ENCODE results near the genes SETD1A, AHSP, KRBOX5 and MYLK3.

DNA sequence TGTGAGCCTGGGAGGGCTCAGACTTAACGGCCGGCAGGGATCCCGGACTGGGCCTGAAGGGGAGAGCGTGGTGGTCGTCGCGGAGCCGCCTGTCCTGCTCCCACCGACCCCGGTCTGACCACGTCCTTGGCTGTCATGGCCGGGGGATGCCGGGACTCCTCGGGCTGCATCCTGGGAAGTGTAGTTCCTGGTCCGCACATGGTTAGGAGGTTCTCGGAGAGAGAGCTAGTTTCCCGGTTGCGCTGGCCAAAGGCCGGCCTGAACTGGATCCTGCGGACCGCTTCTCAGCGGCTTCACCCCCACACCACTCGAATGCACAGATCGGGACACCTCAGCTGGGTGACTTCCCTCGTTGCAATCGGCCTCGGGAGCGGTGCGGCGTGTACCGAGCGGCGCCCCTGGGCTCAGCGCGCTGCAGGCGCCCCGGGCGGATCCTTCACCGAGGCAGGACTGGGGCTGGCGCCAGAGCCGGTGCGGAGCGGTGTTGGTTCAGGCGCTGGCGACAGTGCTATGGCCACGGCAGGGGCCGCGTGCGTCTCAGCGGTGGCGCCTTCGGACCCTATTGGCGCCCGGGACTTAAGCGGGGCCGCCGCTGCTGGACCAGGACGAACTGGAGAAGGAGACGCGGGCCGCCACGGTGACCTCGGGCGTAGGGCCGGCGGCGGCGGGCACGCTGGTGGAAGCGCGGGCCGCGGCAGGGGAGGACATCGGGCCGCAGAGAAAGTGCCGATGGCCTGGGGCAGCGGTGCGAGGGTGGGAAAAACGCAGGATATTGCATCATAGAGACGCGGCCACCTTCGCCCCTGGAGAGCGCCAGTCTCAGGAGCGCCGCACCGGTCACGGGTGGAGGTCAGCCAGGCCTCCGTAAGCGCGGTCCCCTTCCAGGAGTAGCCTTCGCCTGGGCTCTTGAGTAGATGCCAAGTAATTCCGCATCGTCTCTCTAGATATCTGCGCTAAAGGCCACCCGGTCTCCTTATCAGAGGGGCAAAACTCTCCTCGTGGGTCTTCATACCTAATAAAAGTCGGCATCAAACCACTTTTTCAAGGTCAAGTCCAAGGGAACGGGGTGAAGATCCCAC, 11.4 kb downstream of the ZNF629 start:
- RRBS, result 1% methylated on average over 36 of the region's 98 CpGs

- RRBS, result no CpG with 5 or more reads among the region's 6 CpGs
Observed at GRCh38 chr16:30787953-30788334, 939 bp upstream of the ZNF629 start.

DNA sequence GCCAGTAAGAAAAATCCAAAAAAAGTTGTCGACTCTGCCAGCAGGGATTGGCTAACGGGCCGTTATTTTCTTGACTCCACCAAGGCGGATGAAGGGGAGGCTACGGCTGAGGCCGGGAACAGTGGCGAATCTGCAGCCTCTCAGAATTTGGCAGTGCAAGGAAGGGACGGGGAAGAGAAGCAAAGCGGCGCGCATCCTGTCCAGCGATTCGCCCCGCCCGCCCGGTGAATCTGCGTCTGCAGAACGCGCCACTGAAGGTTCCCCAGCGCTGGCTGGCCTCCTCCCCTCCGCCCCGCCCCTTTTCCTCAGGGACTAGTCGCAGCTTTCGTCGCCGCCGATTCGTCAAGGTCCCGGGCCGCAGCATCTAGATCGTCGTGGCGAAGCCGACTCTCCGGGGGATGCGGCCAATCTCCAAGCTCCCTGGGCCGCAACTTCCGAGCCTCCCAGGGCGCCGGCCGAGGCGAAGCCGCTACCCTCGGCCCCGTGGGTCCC, at the start of gene SETD1A:
SETD1A (plus strand) TSS at position 342 of the 492 bp plus-strand sequence.
- RRBS, result 2% methylated on average over 32 of the region's 45 CpGs

- RRBS, result no CpG with 5 or more reads among the region's 19 CpGs
Observed at GRCh38 chr16:31077583-31078132, 3.4 kb downstream of the ZNF646 start.

GRCh38 chr16:31082683-31083856, 5.7 kb downstream of the PRSS53 start:
- RRBS, result no CpG with 5 or more reads among the region's 18 CpGs

DNA sequence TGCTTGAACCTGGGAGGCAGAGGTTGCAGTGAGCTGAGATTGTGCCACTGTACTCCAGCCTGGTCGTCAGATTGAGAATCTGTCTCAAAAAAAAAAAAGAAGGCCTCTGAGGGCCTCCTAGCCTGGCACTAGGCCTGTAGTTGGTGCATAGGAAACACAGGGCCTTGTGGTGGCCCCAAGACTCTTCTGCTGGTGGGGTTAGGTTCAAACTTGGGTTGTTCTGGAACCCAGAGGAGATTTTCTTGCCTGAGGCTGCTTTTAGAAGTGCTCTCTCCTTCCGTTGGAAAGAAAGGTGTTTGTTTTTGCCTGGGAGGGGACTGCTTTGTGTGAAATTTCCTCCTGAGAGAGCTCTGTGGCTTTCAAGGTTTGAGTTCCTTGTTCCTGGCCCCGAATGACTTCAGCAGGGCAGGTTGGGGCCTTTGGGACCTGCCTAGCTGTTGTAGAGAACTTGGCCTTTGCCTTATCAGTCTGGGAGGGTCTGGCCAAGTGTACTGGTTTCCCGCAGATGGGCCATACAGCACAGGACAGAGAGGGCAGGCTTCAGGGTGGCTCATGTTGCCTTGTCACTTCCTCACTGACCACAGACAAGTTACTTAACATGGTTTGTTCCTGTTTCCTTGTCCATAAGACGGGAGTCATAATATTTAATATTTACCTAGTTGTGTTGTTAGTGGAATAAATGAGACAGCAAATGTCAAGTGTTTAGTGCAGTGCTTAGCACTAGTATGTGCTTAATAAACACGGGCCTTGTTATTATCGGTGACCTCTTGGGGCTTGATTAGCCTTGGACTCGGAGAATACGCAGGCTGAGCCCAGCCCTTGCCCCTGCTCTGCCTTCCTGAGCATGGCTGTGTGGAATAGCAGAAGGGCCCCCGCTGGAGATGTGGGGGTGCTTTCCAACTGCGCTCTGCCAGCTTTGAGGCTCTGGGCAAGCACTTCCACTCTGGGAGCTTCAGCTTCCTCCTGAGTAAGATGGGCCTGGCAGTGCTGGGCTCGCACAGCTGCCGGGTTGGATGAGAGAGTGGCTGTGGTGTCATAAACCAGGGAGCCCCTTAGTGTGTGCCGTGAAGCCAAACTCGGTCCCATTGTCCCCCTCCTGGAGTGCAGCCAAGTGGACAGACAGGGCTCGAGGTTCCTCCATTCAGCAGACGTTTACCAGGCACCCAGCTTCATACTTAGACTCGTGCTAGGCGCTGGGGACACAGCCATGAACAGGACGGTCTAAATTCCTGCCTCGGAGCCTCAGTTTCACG, 6.6 kb downstream of the PRSS8 start:
- RRBS, result no CpG with 5 or more reads among the region's 22 CpGs

GRCh38 chr16:31139280-31139555, 3.7 kb upstream of the PRSS8 start:
- RRBS, result no CpG with 5 or more reads among the region's 8 CpGs

GRCh38 chr16:31354156-31354861, 667 bp upstream of the ITGAX start:
- RRBS, result no CpG with 5 or more reads among the region's 5 CpGs

GRCh38 chr16:31386614-31386810, 6.6 kb upstream of the ITGAD start:
- RRBS, result no CpG with 5 or more reads among the region's 3 CpGs

GRCh38 chr16:31395665-31396069, 2.5 kb downstream of the ITGAD start:
- RRBS, result no CpG with 5 or more reads among the region's 6 CpGs

DNA sequence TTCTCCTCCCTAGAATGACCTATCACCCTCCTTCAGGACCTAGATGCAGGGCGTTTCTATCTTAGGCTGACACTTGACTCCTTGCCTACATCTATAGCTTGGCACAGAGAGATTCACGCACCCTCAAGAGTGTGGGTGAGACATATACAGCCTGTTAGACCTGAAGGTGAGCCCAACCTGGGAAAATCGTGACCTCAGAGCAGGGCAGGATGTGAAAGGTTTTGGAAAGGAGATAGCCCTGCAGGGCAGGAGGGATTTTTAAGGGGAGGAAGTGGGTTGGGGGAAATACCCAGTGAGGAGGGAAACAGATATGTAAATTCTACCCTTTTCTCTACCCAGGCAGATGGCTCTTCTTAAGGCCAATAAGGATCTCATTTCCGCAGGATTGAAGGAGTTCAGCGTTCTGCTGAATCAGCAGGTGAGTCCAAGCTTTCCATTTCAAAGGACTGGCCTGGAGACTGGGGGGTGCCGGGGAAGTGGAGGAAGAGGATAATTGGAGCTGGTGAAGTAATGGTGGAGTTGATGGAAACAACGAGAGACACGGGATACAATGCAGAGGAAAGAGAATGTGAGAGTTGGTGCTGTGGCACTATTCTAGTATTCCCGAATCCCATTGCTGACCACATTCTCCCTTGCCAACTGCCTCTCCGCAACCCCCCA, at the start of gene AHSP:
AHSP (plus strand) TSS at position 104 of the 660 bp plus-strand sequence.
- RRBS, result no CpG with 5 or more reads among the region's 10 CpGs

- RRBS, result under 1% methylated on average over 7 of the region's 56 CpGs
Observed at GRCh38 chr16:31528791-31529886, 1.4 kb downstream of the AHSP start.

GRCh38 chr16:31701548-31702078, 11.4 kb upstream of the KRBOX5 start:
- RRBS, result no CpG with 5 or more reads among the region's 3 CpGs

DNA sequence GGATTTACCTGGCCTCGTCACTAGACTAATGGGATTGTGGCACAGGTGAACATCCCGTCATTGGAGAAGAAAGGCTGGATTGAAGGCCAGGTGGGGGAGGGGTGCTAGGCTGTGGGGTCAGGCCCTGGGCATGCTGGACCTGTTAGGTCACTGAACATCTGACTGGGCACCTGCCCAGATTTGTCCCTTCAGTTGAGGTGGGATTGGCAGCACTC, 1.0 kb upstream of the KRBOX5 start:
- RRBS, result no CpG with 5 or more reads among the region's 2 CpGs

DNA sequence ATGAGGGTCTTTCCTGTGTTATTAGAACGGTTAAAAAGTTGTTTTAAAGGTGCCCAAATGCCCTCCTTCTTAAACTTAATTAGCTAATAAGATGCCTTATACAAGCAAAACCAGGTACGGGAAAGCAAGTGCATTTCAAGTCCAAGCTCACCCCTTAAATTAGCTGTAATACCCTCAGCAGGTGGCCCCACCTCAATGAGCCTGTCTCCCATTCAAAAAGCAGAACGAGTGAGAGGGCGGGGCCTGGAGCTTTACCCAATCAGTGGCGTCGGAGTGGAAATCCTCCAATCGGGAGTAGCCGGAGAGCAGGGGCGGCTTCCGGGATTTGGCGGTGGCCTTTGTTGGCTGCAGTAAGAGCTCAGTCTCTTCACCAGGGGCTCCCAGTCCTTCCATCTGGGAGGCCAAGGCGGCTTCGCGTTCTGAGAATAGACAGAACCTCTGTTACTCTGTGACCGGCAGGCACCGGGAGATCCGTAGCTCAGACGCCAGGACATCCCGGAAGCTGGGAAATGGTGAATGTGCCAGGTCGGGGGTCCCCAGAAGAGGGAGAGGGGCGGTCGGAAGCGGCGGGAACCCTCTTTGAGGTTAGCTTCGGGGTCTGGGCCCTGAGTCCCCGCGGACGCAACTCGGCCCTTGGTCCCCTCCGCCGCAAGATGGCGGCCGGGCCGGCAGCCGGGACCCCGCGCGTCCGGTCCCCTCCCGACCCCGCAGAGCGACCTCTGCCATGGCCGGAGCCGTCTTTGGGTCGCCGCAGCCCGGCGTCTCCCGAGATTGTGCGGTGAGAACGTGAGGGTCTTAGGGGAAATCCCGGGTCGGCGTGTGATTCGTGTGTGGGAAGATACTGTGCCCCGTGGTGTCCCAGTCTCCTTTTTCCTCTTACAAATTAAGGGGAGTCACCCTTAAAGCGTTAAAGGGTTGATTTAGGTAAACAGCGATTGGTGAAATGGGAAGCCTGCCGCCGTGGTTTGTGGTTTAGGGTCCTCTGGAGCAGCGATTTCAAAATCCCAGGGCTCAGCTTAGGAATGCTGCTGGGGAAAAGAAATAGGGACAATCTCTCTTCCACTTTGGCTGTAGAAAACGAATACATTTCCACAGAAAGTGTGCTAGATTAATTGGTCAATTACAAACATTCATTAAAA, at the start of gene KRBOX5:
KRBOX5 (plus strand) TSS at position 321 of the 1,139 bp plus-strand sequence.
- RRBS, result 1% methylated on average over 16 of the region's 62 CpGs

DNA sequence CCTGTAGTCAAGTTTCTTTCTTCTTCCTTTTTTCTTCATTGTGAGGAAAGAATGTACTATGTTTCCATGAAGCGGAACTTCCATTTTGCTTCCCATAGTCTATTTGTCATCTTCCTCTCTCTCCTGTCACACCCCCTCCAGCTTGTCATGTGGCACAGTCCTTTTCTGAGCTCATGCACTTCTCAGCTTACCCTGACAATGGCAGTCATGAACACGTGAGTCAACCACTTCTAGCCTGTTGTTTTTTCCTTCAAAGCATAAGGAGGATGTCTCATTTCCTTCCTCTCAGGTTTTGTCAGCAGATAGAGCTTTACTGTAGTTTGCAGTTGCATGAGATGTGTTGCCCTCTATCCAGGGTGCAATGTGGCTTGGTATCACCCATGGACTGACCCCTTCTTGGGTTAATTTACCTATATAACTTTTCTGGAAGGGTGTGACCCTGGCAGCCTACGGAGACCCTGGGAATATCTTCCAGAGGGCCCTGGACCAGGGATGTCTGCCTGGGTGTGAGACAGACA, 4.1 kb upstream of the ZNF267 start:
- RRBS, result no CpG with 5 or more reads among the region's 3 CpGs

DNA sequence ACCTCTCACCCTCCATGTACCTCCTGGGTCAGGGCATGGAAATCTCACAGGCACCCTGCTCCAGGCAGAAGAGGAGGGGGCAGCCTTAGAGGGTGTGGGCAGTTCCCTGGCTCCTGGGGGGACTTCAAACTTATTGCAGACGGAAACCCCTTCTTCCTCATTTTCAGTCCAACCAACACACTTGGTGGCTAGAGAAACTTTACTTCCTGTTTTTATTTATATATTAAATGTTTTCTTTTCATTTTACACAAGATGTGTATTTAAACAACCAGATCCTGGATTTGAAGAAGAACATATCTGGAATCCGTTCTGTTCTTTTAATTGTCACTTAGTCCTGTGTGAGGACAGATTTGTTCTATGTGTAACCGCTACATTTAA, 3.6 kb upstream of the ZNF267 start:
- RRBS, result no CpG with 5 or more reads among the region's 3 CpGs

GRCh38 chr16:33706909-33707570, 247.6 kb downstream of the TP53TG3F start:
- RRBS, result 49% methylated on average over 14 of the region's 52 CpGs

DNA sequence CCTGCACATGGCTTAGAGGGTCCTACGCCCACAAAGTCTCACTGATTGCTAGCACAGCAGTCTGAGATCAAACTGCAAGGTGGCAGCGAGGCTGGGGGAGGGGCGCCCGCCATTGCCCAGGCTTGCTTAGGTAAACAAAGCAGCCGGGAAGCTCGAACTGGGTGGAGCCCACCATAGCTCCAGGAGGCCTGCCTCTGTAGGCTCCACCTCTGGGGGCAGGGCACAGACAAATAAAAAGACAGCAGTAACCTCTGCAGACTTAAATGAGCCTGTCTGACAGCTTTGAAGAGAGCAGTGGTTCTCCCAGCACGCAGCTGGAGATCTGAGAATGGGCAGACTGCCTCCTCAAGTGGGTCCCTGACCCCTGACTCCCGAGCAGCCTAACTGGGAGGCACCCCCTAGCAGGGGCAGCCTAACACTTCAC, 2009.6 kb downstream of the TP53TG3F start:
- RRBS, result no CpG with 5 or more reads among the region's 8 CpGs

GRCh38 chr16:46747845-46748714, at the start of gene MYLK3:
TSS of gene MYLK3 (minus strand) at chr16:46748344.
- RRBS, result no CpG with 5 or more reads among the region's 21 CpGs